Endothelial cell of umbilical vein (primary cell): ENCODE data around the genes NDUFA4L2, GLI1, MARS1 and PIP4K2C.

DNA sequence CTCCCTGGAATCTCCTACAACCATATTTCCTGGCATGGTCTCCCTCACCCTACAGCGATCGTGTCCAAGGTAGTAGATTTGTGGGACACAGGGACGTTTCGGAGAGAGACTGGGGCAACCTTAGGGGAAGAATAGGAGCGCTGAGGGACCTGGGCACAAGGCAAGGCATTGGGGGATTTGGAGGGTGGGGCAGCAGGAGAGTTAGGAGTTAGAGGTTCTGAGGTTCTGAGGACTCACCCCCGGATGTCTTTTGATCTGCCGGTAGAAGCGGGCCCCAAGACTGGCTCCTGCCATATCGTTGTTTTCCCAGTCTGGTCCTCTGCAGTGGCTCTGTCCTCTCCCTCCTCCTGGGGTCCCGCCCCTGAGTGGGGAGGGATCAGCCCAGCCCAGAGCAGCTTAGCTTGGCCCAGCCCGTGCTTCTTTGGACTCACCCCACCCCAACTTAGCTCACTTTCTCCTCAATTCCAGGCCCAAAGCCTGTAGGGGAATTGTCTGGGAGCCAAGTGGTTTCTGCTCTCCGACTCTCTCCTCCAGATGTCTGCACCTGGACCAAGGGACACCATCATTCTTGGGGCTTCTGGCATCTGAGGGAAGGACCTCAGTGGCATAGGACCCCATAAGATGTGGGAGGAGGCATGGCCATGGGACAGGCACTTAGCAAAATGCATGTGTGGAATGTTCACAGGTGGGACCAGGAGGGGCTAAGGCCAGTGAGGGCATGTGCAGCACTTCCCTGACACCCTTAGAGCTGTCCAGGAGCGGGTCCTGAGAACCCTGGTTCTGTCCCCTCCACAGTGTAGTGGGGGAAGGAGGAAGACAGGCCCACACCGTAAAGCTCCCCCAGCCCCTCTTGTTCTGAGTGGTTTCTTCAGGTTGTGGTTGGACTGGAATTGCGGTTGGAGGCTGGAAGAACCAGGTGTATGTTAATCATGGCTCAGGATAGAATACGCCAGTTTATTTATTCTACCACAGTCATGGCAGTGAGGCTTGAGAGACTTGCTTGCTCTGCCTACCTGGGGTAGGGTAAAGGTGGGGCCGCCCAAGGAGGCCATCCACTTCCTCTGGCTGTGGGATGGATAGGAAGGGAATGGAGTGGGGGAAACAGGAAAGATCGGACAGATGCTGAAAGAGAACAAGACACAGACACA is at the start of gene NDUFA4L2:
NDUFA4L2 (minus strand) TSS at position 313 of the 1,148 bp plus-strand sequence.
- PRO-cap: no peak
CAGE:
- cytosol, long polyA minus RNA: no peak
- cytosol, long polyA plus RNA: start-site peak on the minus strand centred at position 327 of the sequence, 39 bp wide, 7 and 6 reads in 2 replicates
- long polyA plus RNA: no peak
- nucleus, long polyA minus RNA: no peak
- nucleus, long polyA plus RNA: no peak

DNA sequence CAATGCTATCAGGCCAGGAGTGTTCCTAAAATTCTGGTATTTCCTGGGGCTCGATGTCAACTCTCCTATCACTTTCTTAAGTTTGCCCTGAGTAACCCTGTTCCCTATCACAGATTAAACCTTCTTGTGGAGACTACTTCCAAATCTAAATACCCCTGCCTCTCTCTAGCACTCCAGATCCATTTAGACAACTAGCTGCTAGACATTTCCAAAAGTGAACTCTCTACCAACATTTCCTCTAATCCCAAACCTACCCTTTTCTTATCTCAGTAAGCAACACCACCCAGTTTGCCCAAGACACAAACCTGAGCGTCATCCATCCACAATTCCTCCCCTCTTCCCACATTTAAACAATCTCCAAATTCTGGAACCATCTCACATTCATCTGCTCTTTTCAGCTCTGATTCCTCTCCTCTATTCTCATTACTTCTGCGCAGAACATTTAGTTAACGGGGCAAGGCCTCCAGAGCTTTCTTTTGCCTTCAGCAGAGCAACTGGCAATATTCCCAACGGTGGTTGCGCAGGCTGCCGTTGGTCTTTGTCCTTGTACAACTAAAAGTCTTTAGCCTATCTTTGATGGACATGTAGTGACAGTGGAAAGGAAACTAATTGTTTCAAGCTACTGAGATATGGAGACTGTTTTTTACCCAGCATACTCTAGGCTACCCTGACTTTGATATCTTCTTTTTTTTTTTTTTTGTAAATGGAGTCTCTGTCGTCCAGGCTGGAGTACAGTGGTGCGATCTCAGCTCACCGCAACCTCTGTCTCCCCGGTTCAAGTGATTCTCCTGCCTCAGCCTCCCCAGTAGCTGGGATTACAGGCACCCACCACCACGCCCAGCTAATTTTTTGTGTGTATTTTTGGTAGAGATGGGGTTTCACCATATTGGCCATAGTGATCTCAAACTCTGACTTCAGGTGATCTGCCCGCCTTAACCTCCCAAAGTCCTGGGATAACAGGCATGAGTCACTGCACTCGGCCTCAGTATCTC is 12.7 kb downstream of the R3HDM2 start:
- PRO-cap: no peak
CAGE:
- cytosol, long polyA minus RNA: no peak
- cytosol, long polyA plus RNA: no peak
- long polyA plus RNA: no peak
- nucleus, long polyA minus RNA: no peak
- nucleus, long polyA plus RNA: no peak

DNA sequence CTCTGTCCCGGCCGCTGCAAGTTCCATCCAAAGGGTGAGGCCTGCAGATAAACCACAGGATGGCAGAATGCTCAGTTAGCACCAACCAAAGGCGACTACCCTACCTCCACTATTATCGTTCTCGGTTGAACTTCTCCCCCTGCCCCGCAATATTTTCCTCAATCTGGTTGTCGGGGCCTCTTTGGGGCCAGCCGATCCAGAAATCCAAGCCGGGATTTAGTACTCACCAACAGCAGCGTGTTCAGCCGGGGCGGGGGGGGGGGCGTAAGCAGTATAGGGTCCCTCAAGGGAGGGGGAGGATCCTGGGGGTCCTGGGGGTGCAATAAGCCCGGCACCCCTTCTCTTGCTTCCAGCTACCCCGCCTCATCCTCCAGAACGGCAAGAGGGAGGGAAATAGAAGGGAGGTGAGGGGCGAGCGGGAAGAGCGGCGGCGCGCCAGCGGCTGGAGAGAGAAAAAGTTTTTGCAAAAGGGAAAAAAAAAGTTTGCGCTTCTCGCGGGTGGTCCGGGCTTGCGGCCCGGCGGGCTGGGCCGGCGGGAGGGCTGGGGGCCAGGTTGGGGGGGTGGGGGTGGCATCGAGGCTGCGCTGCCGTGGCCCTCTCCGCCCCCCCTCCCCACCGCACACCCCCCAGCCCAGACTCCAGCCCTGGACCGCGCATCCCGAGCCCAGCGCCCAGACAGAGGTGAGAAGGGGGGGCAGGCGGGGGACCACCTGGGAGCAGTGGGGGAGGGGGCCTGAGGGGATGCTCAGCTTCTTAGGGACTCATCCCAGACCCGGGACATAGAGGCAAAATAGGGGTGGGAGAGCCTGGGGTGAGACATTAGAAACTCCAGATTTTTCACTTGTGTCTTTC is at the start of gene GLI1:
GLI1 (plus strand) TSS at position 265 of the 852 bp plus-strand sequence.
- PRO-cap: no peak
CAGE:
- cytosol, long polyA minus RNA: no peak
- cytosol, long polyA plus RNA: no peak
- long polyA plus RNA: no peak
- nucleus, long polyA minus RNA: no peak
- nucleus, long polyA plus RNA: no peak

- PRO-cap: no peak
CAGE:
- cytosol, long polyA minus RNA: no peak
- cytosol, long polyA plus RNA: no peak
- long polyA plus RNA: no peak
- nucleus, long polyA minus RNA: no peak
- nucleus, long polyA plus RNA: no peak
Measured at GRCh38 chr12:57477633-57478805, 1.6 kb downstream of the ARHGAP9 start.

DNA sequence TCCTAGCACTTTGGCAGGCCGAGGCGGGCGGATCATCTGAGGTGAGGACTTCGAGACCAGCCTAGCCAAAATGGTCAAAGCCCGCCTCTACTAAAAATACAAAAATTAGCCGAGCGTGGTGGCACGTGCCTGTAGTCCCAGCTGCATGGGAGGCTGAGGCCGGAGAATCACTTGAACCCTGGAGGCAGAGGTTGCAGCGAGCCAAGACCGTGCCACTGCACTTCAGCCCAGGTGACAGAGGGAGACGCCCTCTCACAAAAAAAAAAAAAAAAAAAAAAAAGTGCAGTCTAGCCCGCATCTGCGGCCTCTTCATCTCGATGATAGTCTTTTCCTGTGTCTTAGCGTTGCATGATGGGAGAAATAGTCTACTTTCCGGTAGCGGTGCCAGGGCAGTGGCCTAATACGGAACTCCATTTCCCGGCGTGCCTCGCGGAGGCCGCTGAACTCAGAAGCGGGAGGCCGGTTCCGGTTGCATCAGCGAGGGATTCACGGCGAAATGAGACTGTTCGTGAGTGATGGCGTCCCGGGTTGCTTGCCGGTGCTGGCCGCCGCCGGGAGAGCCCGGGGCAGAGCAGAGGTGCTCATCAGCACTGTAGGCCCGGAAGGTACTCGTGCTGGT is at the start of gene MARS1:
MARS1 (plus strand) TSS at position 474 of the 619 bp plus-strand sequence.
- PRO-cap: bidirectional peak, plus-strand start at position 477 of the sequence, minus-strand start at position 333 of the sequence
CAGE:
- cytosol, long polyA minus RNA: start-site peak on the plus strand centred at position 493 of the sequence, 40 bp wide, 619 reads
- cytosol, long polyA plus RNA: start-site peak on the plus strand centred at position 490 of the sequence, 39 bp wide, 1,759 and 2,117 reads in 2 replicates
- long polyA plus RNA: start-site peak on the plus strand centred at position 493 of the sequence, 45 bp wide, 2,370 and 2,556 reads in 2 replicates
- nucleus, long polyA minus RNA: start-site peak on the plus strand centred at position 478 of the sequence, 63 bp wide, 2,997 reads
- nucleus, long polyA plus RNA: start-site peak on the plus strand centred at position 478 of the sequence, 63 bp wide, 3,917 and 4,040 reads in 2 replicates

DNA sequence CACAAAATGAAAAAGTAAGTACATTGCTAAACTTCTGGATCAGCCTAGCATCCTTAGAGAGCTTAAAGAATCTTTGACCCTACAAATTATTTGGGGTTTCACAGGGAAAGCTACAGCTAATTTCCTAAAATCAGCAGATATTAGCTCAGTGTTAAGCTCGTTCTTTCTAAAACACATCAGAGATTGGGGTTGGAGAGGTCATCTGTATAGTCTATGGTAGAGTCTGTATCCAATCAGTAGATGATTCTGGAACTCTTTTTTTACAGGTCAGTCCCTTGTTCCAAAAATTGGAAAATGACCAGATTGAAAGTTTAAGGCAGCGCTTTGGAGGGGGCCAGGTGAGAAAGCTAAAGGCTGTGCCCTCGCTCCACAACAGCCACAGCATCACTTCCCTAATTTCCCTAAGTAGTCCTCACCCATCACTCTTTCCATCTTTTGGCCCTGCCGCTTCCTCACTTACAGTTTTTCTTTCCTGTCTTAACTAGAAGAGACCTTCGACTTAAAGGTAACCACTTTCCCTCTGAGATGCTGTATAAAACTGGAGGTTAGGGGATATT is 4.6 kb downstream of the DDIT3 start:
- PRO-cap: no peak
CAGE:
- cytosol, long polyA minus RNA: start-site peak on the minus strand centred at position 301 of the sequence, 24 bp wide, 6 reads
- cytosol, long polyA plus RNA: no peak
- long polyA plus RNA: no peak
- nucleus, long polyA minus RNA: no peak
- nucleus, long polyA plus RNA: no peak

GRCh38 chr12:57517736-57518890 is 2.2 kb downstream of the DDIT3 start:
- PRO-cap: no peak
CAGE:
- cytosol, long polyA minus RNA: no peak
- cytosol, long polyA plus RNA: no peak
- long polyA plus RNA: no peak
- nucleus, long polyA minus RNA: no peak
- nucleus, long polyA plus RNA: no peak

- PRO-cap: no peak
CAGE:
- cytosol, long polyA minus RNA: no peak
- cytosol, long polyA plus RNA: no peak
- long polyA plus RNA: no peak
- nucleus, long polyA minus RNA: no peak
- nucleus, long polyA plus RNA: no peak
Measured at GRCh38 chr12:57552779-57553791, 3.2 kb downstream of the KIF5A start.

GRCh38 chr12:57590595-57592071 is at the start of gene PIP4K2C:
Gene PIP4K2C (plus strand): TSS chr12:57591192.
- PRO-cap: bidirectional peak, plus-strand start at chr12:57591206, minus-strand start at chr12:57591101; unidirectional peak, minus-strand start at chr12:57591554; unidirectional peak, minus-strand start at chr12:57591762
CAGE:
- cytosol, long polyA minus RNA: start-site peak on the plus strand at chr12:57591202-57591278, 117 reads
- cytosol, long polyA plus RNA: no peak
- long polyA plus RNA: start-site peak on the plus strand at chr12:57591166-57591273, 297 and 245 reads in 2 replicates
- nucleus, long polyA minus RNA: start-site peak on the plus strand at chr12:57591191-57591205, 27 reads
- nucleus, long polyA plus RNA: start-site peak on the plus strand at chr12:57591188-57591246, 58 and 65 reads in 2 replicates

DNA sequence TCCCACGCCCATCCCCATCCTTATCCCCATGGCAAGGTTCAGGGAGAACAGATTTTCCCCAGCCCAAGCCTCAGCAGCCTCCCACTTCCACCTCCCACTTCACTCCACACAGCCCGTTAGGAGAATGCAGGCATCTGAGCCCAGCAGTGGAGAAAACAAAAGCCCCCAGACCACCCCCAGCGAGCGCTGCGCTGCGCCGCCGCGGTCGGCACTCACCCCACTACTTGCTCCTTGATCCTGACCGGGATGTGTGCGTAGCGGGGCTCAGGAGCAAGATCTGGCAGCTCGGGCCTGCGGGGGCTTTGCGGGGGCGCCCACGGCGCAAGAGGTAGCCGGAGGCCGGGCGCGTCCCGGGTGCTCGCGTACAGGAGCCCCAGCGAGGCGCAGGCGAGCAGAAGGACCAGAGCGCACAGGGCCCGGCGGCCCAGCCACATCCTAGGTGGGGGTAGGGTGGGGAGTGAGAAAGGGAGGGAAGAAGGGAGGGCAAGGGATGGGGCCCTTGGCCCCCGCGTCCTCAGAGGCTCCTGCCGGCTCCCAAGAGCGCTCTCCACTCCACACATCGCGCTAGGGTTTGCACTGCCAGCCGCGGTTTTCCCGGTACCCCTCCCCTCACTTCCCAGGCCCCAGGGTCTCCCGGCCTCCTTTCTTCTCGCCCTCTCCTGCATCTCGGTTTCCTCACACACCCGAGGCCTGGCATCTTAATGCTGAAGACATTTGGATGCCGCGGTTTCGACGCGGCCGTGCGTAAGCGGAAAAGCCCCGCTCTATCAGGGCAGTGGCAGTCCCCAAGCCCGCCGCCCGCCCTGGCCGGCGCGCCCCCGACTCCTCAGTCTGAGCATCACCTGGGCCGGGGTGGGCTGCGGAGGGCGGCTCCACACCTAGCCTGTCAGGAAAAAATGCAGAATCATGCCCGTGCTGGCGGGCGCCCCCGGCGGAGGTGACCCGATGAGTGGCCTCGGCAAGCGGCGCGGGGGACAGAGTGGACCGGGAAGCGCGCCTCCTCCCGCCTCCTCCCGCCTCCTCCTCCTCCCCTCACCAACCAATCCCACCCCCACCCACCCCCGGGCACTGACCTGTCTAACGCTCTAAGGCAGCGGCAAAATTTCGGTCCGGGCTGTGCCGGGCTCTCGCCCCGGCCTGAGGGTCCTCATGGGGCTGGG is 922 bp downstream of the B4GALNT1 start:
- PRO-cap: no peak
CAGE:
- cytosol, long polyA minus RNA: no peak
- cytosol, long polyA plus RNA: no peak
- long polyA plus RNA: no peak
- nucleus, long polyA minus RNA: no peak
- nucleus, long polyA plus RNA: no peak

DNA sequence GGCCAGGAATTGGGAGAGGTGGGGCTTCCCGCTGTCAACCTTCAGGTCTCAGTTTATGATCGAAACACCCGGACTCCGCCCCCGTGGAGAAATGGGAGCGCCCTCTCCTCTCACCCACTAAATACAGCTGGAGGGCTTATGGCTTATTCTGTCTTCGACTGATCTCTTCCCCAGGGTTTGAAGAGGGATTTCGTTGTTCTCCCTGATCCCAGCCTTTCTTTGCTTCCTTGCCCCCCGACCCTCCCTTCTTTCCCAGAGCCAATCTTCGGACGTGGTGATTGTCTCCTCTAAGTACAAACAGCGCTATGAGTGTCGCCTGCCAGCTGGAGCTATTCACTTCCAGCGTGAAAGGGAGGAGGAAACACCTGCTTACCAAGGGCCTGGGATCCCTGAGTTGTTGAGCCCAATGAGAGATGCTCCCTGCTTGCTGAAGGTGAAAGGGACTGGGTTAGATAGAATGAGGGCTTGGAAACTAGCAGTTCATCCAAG is 606 bp downstream of the OS9 start:
- PRO-cap: no peak
CAGE:
- cytosol, long polyA minus RNA: no peak
- cytosol, long polyA plus RNA: no peak
- long polyA plus RNA: no peak
- nucleus, long polyA minus RNA: no peak
- nucleus, long polyA plus RNA: no peak

GRCh38 chr12:57715521-57716566 is 21.9 kb downstream of the OS9 start:
- PRO-cap: no peak
CAGE:
- cytosol, long polyA minus RNA: no peak
- cytosol, long polyA plus RNA: start-site peak on the plus strand at chr12:57716116-57716191, 330 and 305 reads in 2 replicates; start-site peak on the plus strand at chr12:57716414-57716500, 650 and 418 reads in 2 replicates
- long polyA plus RNA: no peak
- nucleus, long polyA minus RNA: no peak
- nucleus, long polyA plus RNA: start-site peak on the plus strand at chr12:57716425-57716503, 108 and 459 reads in 2 replicates

DNA sequence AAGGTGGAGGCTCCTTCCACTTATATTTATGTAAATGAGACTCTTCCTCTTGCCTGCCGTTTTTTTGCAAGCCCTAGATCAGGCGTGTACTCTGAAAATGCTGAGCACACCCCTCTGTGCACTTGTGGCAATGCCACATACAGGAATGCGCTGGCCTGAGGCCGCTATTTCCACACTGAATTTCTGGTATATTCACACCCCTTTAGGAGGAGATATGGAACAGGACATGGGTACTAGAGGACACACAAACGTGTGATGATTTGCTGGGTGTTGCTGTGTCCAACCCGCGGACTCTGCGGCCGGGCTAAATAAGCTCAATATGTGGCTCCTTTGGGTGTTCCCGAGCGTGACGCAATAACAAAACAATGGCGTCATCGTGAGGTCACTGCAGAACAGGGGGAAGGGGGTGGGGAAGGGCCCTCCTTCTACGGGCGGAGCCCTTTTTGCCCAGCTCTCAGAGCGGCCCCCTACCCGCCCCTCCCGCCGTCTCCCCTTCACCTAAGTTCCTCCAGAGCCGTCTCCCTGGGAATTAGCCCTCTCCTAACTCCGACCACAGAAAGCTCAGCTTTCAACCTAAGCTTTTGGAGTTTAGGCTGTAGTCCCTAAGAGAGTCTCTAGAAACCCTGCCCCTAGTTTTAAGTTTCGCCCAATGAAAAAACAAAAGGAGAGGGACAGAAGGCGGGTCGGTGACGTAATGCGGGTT is 438 bp upstream of the TSPAN31 start:
- PRO-cap: bidirectional peak, plus-strand start outside the sequence, minus-strand start at position 575 of the sequence
CAGE:
- cytosol, long polyA minus RNA: no peak
- cytosol, long polyA plus RNA: no peak
- long polyA plus RNA: no peak
- nucleus, long polyA minus RNA: no peak
- nucleus, long polyA plus RNA: no peak

- PRO-cap: no peak
CAGE:
- cytosol, long polyA minus RNA: no peak
- cytosol, long polyA plus RNA: no peak
- long polyA plus RNA: no peak
- nucleus, long polyA minus RNA: no peak
- nucleus, long polyA plus RNA: no peak
Measured at GRCh38 chr12:57803161-57803868, 15.2 kb downstream of the AVIL start.

GRCh38 chr12:57826286-57826774 is 7.8 kb upstream of the AVIL start:
- PRO-cap: no peak
CAGE:
- cytosol, long polyA minus RNA: no peak
- cytosol, long polyA plus RNA: no peak
- long polyA plus RNA: no peak
- nucleus, long polyA minus RNA: no peak
- nucleus, long polyA plus RNA: no peak

DNA sequence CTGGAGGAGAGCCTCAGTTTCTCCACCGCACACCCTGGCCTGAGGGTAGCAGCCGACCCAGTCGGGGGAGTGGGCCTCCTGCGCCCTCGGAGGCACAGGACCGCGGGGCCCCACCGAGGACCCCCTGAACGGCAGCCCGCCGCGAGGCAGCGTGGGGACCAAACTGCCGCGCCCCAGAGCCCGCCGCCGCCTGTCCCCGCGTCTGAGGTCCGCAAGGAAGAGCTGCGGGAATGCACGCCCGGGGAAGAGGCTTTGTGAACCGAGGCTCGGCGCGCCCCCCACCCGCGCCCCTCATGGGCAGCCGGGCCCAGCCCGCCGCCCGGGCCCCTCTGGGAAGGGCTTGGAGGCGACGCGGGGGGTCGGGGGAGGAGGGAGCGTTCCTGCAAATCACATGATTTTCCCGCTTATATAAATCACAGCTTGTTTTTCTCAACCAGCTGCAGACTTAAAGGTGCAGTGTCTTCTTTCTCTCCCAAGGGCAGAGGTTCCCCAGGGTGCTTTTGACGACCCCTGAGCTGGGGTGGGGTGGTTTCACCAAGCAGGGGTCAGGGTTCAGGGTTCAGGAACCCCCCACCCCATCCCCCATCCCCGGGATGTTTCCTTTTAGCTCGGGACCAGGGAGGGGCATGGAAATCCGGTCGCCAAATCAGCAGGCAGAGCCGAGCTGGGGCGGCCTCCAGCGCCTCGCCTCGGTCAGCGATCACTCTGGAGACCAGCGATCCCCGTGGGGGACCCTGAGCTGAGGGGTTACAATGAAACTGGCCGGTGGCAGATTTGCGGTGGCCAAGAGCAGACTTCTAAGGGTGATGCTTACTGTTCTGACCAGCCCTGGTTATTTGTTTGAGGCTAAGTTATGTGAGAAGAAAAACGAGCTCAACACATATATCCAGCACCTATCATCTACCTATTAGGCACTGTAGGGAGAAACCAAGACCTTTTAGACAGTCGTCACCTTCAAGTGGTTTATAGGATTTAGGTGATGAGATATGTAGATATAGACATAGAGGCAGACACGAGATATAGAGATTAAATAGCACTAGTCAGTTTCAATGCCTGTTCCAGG is 44.6 kb upstream of the ATP23 start:
- PRO-cap: bidirectional peak, plus-strand start at position 219 of the sequence, minus-strand start at position 204 of the sequence; bidirectional peak, plus-strand start at position 718 of the sequence, minus-strand start at position 331 of the sequence
CAGE:
- cytosol, long polyA minus RNA: no peak
- cytosol, long polyA plus RNA: no peak
- long polyA plus RNA: no peak
- nucleus, long polyA minus RNA: no peak
- nucleus, long polyA plus RNA: no peak

GRCh38 chr12:57935591-57936459 is 5.5 kb upstream of the ATP23 start:
- PRO-cap: bidirectional peak, plus-strand start at chr12:57935911, minus-strand start at chr12:57935916; bidirectional peak, plus-strand start at chr12:57936242, minus-strand start at chr12:57936096
CAGE:
- cytosol, long polyA minus RNA: start-site peak on the minus strand at chr12:57936063-57936175, 53 reads
- cytosol, long polyA plus RNA: start-site peak on the minus strand at chr12:57936068-57936182, 554 and 337 reads in 2 replicates
- long polyA plus RNA: start-site peak on the minus strand at chr12:57936071-57936165, 674 and 714 reads in 2 replicates
- nucleus, long polyA minus RNA: start-site peak on the minus strand at chr12:57936064-57936182, 72 reads
- nucleus, long polyA plus RNA: start-site peak on the minus strand at chr12:57936095-57936182, 61 and 158 reads in 2 replicates

- PRO-cap: no peak
CAGE:
- cytosol, long polyA minus RNA: no peak
- cytosol, long polyA plus RNA: no peak
- long polyA plus RNA: no peak
- nucleus, long polyA minus RNA: no peak
- nucleus, long polyA plus RNA: no peak
Measured at GRCh38 chr12:59079422-59079872, 159.1 kb upstream of the LRIG3 start.

GRCh38 chr12:59131550-59131759 is 211.2 kb upstream of the LRIG3 start:
- PRO-cap: no peak
CAGE:
- cytosol, long polyA minus RNA: no peak
- cytosol, long polyA plus RNA: no peak
- long polyA plus RNA: no peak
- nucleus, long polyA minus RNA: no peak
- nucleus, long polyA plus RNA: no peak

GRCh38 chr12:62532158-62532669 is 65.6 kb downstream of the MON2 start:
- PRO-cap: no peak
CAGE:
- cytosol, long polyA minus RNA: no peak
- cytosol, long polyA plus RNA: no peak
- long polyA plus RNA: no peak
- nucleus, long polyA minus RNA: no peak
- nucleus, long polyA plus RNA: no peak